Measurements from ENCODE around the genes EXOSC1 and ANKRD2.

DNA sequence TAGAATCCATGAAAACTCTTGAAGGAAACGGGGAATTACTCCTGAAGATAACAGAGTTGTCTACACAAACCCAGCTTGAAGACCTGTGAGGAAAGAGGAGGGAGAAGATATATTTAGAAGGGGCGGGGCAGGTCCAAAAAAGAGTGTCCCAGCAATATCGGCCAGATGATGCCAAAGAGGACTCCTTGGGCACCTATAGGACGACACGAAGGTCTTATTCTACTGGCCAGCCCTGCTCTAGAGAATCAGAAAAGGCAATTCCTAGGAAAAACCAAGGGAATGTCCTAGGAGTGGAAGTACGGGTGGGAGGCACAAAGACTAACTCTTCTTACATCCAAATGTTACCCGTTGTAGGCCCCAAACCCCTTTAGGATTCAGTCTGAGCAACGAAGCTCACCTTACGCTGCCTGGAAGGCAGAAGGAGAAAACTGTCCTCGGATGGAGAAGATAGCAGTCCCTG, 741 bp downstream of the TCTN3 start:
- PRO-cap = no peak

- PRO-cap = no peak
These were observed 2.6 kb downstream of the ENTPD1 start for GRCh38 chr10:95758522-95759086.

- PRO-cap = no peak
These were observed 11.8 kb downstream of the ENTPD1 start for GRCh38 chr10:95767750-95768126.

DNA sequence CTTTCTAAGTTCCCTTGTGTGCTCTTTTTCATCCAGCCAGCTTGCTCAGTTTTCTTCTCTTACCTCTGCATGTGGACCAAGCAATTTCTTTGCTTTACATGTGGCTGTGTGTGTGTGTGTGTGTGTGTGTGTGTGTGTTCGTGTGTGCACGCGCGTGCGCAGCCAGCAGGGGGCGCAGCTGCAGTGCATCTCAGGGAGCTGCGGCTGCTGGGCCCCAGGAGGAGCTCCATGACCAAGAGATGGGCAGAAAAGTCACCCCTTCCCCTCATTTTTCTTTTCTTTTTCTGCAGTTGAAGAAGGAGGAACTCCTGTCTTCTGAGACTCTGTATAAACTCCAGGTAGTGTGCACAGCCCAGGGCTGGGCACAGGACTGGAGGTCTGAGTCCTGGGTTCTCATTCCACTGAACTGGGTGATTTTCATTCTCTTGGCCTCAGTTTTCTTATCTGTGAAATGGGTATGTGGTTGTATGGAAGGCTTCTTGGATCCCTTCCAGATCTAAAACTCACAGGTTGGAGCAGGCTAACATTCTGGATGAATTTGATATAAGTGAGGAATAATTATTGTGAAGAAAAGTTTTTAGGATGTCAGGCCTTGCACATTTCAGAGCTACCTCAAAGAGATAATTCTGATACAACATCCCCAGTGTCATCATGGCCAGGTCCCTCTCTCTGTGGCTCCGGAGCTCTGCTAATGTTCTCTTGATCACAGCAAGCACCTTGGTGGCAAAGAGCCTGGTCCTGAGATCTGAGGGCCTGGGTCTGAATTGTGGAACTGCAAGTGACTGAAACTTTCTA, 41.6 kb downstream of the BLNK start:
- PRO-cap = no peak

DNA sequence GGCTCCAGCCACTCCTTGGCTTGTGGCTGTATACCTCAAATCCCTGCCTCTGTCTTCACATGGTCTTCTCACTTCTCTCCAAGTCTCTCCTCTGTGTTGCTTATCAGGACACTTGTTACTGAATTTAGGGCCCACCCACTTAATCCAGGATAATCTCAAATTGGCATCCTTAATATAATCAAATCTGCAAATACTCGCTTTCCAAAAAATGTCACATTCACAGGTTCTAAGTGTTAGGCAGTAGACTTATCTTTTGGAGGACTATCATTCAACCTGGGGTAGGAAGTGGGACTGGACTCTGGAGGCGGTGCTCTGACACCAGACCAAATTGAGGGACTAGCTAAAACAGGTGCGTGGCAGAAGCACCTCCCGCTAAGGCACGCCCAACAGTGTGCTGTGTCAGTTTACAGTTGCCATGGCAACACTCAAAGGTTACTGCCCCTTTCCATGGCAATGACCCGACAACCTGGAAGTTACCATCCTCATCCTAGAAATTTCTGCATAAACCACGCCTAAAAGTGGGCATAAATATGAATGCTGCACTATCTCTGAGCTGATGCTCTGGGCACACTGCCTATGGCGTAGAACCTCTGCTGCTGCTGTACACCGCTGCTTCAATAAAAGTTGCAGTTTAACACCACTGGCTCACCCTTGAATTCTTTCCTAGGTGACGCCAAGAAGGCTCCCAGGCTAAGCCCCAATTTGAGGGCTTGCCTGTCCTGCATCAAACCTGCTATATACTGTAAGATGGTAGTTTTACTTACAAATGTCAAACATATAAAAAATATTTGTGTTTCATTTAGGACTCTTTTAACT, 14.0 kb upstream of the BLNK start:
- PRO-cap = no peak

GRCh38 chr10:96719116-96720344, 784 bp downstream of the PIK3AP1 start:
- PRO-cap = bidirectional peak, plus-strand start at chr10:96720066, minus-strand start at chr10:96720100

GRCh38 chr10:96982446-96982988, 150.4 kb downstream of the LCOR start:
- PRO-cap = no peak

DNA sequence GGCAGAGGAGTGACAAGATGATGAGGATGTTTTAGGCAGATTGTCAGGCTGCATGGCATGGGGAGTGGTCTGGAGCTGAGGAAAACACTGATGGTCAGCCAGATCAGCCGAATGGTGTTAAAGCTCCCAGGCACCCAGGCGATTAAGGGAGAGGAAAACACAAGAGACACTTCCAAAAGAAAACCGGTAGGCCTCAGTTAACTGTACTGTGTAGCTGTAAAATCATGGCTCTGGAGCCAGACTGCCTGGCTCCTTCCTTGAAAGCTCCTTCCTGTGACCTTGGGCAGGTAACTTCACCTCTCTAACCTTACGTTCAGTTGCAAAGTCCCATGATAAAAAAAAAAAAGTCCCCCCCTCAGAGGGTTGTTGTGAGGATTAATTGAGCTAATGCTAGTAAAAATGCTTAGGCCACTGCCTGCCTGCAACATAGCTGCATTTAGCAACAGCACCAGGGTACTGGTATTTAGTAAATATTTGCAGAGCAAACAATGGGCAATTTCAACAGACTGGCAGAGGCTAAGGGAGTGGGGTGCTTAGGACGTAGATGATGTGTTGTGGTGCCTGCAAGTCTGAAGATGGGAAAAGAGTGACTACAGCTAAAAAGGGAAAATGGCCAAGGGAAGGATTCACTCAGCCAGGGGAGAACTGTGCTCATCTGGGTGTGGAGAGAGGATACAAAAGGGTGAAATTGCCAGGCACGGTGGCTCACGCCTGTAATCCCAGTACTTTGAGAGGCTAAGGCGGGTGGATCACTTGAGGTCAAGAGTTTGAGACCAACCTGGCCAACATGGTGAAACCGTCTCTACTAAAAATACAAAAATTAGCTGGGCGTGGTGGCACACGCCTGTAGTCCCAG, 6.7 kb downstream of the FRAT2 start:
- PRO-cap = no peak

DNA sequence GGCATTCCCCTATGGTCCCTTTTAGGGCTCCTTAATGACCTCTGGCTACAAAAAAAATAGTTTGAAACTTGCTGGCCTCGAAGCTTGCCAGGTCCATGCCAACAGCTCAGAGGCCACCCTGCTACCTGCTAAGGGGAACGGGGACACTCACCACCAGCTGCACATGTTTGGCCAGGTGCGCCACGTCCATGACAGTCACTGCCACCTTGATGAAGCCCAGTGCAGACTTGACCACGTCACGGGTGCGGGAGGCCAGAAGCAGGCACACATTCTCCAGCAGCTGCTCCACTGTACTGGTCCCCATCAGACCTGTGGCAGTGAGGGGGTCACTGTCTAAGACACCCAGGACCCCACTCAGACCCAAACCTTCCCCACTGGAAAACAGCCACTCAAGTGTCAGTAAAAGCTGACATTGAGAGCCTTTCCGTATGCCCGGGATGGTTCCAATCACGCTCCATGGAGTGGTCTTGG, 31.8 kb downstream of the RRP12 start:
- PRO-cap = no peak

- PRO-cap = no peak
These were observed 7.9 kb upstream of the PGAM1 start for GRCh38 chr10:97418050-97418544.

DNA sequence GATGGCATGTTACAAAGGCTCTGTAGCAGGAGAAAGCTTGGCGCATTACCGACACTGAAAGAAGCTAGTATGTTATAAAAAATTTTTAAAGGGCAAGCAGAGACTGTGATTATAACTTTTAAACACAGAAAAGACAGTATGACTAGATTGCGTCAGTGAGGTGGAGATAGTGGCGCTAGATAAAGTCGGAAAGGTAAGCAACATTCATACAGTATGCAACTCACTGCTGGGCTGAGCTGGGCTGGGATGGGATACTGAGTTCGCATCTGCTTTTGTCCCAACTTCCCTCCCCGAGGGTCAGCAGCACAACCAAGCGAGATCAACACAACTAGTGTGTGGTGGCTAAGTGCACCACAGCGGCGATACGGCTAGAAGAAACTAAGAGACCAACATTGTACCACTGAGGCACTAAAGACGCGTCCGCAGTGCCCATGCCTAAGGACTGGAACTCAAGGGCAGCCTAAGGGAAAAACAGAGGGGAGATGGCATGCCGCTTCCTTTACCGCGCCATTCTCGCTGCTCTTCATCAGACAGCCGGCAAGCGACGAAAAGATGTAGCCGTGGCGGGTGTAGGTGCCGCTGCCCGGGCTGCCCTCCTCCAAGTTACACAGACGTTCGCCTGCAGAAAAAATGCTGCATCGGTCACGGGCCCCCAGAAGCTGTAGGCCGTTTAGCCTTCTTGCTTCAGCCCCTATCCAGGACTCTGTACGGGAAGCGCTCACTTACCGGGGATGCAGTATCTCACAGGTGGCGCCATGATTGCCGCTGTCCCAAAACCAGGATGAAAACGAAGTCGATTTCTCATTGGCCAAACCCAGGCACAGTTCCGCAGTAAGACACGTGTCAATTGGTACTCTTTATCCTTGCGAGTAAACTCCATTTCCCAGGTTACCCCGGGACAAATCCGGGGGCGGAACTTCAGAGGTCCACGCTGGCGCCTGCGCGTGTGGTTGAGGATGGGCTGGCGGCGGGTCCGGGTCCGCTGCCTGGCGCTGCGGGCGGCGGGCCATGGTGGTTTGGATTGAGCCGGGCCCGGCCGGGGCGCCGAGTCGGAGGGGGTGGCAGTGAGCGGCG, at the start of gene EXOSC1:
Gene EXOSC1, minus strand, starts transcription at position 778 of the 1,074 bp plus-strand sequence.
- PRO-cap = bidirectional peak, plus-strand start at position 325 of the sequence, minus-strand start at position 256 of the sequence; bidirectional peak, plus-strand start at position 526 of the sequence, minus-strand start at position 525 of the sequence; bidirectional peak, plus-strand start at position 949 of the sequence, minus-strand start at position 783 of the sequence

DNA sequence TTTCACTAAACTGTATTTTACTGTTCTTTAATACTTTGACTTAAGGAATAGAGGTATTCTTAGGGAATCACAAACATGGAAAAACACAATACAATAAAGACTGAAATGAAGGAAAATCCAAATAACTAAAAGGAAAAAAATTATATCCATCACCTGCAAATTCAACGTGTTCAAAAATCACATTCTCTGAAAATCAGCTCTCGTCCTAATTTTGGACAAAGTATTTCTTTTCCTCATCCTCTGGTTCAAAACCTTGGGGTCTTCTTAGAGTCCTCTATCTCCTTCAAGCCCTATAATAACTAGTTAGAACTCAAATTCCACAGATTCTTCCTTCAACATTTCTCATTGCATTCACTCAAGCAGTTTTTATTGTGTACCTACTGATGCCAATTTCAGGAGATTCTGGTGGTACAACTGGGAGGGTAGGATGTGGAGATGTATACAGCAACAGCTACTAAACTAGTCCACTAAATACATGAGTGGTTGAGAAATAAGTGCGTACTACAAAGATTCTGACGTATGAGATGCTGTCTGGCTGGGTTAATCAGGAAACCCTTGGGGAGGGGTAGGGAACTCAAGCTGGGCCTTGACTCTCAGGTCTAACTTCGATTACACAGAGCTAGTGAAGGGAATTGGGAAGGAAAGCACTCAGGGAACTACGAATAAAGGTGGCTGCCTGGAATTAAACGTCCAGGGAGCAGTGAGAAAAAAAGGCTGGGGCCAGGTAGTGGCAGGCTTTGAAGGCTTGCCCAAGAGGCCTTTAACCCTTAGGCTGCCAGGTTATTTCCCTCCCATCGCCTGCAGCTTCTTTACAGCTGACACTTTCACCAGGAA, 3.5 kb downstream of the MMS19 start:
- PRO-cap = no peak

- PRO-cap = no peak
These were observed 11.5 kb upstream of the ANKRD2 start for GRCh38 chr10:97560795-97561681.

DNA sequence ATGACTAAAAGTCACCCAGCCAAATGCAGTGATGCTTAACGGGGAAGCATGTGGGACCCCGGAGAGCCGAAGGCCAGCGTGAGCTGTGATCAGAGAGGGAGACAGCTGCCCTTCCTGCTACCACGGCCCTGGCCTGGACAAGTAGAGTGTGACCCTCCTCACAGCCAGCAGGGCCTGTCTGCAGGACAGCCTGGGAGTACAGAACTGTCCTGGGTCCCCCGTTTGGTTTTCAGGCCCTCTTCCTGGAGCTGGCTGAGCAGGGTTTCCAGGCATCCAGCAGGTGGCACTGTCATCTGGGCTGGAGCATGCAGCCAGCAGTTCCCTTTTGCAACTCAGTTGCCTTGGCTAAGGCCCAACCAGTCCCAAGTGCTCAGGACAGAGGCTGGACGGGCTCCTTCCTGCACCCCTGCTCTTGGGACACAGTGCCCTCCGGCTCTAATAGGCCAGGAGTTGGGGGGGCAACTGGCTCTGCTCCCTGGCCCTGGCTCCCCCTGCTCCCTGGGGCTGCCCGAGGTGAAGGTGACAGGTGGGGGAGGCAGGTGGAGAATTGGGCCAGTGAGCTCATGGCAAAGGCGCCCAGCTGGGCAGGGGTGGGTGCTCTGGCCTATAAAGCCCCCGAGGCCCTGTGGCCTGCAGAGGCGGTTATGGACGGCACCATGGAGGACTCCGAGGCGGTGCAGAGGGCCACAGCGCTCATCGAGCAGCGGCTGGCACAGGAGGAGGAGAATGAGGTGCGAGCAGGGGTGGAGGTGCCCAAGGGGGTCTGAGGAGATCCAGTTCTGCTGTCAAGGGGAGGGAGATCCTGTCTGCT, at the start of gene ANKRD2:
Gene ANKRD2, plus strand, starts transcription at position 635 of the 811 bp plus-strand sequence.
- PRO-cap = no peak

- PRO-cap = no peak
These were observed 20.9 kb downstream of the AVPI1 start for GRCh38 chr10:97665852-97666861.

DNA sequence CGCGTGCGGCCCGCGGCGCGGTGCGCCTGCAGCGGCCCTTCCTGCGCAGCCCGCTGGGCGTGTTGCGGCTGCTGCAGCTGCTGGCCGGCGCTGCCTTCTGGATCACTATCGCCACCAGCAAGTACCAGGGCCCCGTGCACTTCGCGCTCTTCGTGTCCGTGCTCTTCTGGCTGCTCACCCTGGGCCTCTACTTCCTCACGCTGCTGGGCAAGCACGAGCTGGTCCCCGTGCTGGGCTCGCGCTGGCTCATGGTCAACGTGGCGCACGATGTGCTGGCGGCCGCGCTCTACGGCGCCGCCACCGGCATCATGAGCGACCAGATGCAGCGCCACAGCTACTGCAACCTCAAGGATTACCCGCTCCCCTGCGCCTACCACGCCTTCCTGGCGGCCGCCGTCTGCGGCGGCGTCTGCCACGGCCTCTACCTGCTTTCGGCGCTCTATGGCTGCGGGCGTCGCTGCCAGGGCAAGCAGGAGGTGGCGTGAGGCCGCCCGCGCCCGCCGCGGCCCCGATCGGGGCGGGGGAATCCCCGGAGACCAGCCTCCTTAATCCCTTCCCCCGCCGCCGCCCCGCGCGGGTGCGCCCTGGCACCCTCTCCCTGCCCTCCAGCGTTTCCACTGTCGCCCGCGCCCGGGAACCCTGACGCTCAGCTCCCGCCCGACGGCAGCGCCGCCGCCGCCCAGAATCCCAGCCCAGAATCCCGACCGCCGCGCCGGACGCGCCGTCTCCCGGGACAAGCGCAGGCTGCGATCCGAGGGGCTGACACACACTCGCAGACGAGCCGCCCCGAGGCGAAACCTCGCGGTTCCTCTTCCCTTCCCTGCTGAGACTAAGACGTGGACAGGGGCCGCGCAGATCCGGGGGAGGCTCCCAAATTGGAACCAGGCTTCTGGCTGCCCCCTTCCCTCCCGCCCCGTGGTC, 644 bp downstream of the MARVELD1 start:
- PRO-cap = bidirectional peak, plus-strand start at position 249 of the sequence, minus-strand start at position 189 of the sequence; bidirectional peak, plus-strand start at position 823 of the sequence, minus-strand start outside the sequence

GRCh38 chr10:97761448-97761927, 10.3 kb downstream of the SFRP5 start:
- PRO-cap = no peak

DNA sequence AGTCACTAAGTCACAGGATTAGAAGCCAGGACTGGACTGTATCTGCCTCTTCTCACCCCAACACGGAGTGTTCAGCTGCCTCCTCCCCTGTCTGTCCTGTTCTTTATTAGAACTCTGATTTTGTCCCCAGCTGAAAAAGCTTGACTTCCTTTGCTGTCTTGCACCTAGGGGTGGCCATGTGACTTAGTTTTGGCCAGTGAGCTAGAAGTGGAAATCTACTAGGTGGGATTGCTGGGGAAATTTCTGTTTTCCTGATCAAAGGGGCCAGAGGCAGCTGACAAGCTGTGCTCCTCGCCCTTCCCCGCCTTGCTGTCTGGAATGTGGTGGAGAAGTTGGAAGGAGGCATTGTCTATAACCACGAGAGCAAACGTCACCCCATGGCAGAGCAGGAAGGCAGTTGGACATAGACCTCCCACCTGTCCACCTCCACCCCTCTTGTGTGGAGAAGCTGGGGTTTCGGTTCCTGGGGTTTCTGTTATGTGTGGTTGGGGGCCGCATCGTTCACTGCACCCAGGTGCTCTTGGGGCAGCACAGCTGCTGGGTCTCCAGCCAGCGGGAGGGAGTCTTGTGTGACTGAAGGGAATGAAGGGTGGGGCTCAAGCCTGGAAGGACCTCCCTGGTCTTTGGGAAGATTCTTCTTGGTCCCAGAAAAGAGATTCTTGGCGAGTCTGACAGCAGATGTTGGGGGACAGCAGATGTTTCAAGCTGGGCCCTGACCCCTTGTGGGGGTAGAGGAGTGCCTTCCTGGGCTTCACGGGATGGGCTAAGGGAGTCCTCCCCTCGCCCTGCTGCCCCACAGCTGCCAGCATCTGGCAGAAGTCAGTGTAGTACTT, 7.2 kb downstream of the SFRP5 start:
- PRO-cap = no peak

DNA sequence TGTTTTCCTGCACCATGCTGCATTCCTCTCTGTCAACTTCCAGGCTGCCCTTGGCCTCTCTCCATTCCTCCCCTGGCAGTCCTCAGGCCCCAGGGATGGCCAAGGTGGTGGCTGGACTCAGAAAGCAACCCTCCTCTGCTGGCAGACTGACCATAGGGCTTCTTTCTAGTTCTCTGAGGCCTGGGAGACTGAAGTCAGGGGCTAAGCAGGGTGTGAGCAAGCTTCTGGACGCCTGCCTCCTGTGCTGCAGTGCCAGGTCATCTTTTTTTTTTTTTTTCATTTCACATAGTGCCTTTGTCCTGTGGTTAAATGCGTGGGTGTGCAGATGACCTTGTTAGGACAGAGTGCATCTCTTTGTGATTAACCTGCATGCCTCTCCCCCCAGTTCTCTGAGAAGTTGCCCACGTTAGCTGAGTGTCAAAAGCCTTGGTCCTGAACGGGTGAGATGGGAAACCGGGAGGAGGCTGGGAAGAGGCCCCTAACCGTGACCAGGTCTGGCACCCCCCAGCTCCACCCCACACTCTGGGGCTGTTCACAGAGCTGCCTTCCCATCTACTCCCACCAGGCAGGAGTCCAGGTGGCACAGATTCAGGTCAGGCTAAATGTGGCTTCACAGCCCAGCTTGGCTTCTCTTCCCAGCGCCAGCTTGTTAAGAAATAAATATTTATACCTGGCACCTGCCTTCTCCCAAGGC, 72.1 kb downstream of the GOLGA7B start:
- PRO-cap = no peak

GRCh38 chr10:98431003-98431462, 15.7 kb downstream of the HPS1 start:
- PRO-cap = no peak

Data from H9 (cell line).